Mesangial cell (primary cell): ENCODE measurements around a stretch of chr14.

DNA sequence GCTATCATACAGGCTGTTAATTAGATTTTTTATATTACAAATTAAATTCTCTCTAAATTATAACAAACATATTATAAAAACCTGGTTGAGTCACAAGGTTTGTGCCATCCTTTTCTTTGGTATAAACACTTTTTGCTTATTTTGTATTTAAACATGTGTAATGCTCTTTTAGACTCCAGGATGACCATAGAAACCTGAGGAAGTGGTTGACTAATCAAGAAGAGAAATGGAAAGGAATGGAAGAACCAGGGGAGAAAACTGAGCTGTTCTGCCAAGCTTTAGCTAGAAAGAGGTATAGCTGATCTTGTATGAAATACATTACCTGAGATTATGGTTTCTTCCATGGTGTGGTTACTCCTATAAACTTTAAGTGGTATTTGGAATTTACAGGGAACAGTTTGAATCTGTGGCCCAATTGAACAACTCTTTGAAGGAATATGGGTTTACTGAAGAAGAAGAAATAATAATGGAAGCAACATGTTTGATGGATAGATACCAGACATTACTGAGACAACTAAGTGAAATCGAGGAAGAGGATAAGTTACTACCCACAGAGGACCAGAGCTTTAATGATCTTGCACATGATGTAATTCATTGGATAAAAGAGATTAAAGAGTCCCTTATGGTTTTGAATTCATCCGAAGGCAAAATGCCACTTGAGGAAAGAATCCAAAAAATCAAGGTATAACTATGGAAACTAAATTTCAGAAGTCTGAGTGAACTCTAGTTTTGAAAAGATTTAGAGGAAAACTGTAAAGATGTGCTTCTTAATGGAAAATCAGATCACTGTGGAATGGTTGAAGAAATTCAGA is 172.1 kb downstream of the SYNE2 start:
- RAMPAGE, long total RNA = no peak

DNA sequence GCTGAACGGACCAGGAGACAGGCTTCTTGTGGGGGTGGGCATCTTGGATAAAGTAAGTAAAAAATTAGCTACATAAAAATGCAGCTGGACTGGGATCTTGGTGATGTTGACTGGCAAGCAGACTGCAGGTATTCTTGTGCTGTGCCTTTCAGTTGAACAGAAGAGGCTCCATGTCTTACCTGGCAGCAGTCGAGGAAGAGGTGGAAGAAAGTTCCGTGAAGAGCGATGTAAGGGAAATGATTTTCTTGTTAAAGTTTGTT is 195.6 kb downstream of the ESR2 start:
- RAMPAGE, long total RNA = no peak

GRCh38 chr14:64109584-64110228 is 184.5 kb downstream of the ESR2 start:
- RAMPAGE, long total RNA = no peak

- RAMPAGE, long total RNA = no peak
These were observed 181.1 kb downstream of the ESR2 start for GRCh38 chr14:64112673-64113948.

DNA sequence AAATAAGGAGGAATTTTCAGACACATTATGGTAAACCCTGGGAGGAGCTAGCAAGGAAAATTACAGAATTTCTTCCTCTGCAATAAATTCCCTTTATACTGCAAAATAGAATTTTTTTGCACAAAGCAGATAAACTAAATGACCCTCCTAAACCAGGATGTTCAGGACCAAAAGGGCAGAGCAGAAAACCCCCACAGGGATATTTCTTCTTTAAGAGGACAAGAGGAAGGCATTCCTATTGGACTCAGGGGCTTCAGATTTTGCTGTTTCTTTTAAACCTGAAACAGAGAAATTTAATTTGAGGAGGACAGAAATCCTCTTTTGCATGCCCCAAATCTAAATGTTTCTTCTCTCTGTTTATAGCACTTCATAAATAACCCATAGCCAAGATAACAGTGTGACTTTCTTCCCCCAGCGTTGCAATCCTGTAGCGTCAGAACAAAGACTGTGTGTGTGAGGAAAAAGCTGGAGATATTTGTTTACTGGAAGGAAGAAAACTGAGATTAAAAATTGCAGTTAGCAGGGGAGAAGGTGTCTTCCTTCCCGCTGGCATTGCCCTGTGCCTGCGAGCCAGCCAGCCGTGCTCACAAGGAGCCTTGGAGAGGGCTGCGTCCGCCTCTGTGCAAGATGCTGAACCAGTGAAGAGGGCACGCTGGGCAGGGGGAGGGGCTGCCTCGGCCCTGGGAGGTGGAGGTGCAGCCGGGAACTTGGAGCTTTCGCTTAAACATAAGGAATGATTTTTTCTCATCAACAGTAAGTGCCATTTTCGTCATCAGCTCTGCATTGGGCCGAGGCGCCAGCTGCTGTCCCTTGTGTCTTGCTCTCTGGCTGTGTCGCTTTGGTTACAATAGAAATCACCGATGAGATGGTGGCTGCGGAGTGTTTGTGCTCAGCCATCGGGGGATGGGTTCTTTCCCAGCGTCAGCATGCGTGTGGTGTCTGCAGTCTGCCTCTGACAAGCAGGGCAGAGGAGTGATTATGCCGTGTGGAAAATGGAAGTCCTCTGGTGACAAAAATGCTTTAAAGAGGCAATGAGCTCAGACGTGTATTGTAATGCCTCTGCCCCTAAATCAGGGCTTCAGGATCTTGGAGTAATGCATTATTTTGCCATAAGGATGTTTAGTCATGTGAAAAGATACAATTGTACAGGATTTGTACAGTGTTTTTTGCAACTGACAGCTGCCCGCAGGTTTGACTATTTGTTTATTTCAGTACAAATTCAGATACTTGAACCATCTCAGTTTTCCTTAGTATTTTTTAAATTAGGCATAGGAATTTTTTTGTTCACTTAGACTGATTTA is 97.4 kb downstream of the ESR2 start:
- RAMPAGE, long total RNA = no peak

GRCh38 chr14:64215990-64216700 is 78.0 kb downstream of the ESR2 start:
- RAMPAGE, long total RNA = no peak

GRCh38 chr14:64228590-64228838 is 65.7 kb downstream of the ESR2 start:
- RAMPAGE, long total RNA = no peak

DNA sequence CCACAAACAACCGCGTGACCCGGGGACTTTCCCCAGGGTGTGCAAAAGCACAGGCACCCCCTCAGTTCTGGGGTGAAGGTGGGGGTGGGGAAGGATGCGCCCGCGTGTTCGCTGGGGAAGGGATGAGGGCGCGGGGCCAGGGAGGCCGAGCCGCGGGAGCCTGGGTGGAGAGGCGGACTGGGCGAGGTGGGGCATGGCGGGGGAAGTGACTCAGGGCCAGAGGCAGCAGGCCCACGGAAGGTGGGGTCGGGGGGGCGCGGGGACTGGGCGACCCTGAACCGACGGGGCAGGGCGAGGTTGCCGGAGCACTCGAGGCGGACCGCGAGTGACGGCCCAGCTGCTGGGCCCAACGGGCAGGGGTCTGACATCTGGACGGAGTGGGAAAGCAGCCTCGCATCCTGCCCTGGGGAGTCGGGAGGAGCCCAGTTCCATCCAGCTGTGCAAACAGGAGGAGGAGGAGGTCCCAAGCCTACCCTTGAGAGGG is 418 bp upstream of the ZBTB25 start:
- RAMPAGE, long total RNA = no peak

DNA sequence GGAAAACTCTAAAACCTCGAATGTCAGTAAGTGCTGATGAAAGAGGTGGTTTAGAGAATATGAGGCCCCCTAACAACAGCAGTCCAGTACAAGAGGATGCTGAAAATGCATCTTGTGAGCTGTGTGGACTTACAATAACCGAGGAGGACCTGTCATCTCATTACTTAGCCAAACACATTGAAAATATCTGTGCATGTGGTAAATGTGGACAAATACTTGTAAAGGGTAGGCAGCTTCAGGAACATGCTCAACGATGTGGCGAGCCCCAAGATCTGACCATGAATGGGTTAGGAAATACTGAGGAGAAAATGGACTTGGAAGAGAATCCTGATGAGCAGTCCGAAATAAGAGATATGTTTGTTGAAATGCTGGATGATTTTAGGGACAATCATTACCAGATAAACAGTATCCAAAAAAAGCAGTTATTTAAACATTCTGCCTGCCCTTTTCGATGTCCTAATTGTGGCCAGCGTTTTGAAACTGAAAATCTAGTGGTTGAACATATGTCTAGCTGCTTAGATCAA is 17.8 kb upstream of the HSPA2 start:
- RAMPAGE, long total RNA = no peak

DNA sequence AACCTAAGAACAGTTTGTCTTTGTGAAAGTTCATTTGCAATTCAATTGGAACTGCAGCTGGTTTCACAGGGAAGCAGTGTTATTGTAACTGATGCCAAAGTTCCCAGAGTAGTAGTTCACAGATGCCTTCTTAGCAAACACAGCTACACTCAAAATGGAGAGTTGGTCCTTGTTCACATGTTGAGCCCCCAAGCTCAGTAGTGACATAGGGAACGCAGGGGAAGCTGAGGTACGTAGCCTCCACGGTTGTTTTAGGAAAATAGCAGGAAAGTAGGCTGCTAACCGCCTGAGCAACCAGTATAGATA is 23.4 kb downstream of the PPP1R36 start:
- RAMPAGE, long total RNA = no peak

DNA sequence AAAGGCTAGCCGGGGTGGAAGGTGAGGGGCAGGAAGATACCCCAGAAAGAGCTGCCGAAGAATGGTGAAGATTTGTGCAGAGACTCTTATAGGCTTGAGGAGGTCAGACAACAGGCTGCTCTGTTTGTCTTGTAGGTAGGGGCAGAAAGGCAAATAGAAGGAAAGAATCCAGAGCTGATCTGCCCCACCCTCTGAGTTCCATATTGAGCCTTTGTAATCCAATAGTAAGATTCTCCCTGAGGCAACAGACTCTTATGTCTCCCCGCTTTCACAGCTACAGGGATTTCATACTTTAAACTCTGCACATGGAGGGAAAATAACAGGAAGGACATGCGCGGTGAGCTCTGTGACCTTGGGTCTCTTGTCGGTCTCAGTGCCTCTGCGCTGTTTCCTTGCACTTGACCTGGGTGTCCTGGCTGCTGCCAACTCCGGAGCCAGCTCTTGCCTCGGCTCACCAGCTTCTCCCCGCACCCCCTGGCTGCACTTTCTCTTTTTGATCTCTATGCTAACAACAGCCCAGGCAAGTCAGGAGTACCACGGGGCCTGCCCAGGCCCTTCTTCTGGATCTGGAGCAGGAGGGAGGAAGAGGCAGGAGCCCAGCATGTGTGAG is 75.7 kb downstream of the PPP1R36 start:
- RAMPAGE, long total RNA = no peak

- RAMPAGE, long total RNA = no peak
These were observed 5.2 kb upstream of the PLEKHG3 start for GRCh38 chr14:64698942-64699576.

DNA sequence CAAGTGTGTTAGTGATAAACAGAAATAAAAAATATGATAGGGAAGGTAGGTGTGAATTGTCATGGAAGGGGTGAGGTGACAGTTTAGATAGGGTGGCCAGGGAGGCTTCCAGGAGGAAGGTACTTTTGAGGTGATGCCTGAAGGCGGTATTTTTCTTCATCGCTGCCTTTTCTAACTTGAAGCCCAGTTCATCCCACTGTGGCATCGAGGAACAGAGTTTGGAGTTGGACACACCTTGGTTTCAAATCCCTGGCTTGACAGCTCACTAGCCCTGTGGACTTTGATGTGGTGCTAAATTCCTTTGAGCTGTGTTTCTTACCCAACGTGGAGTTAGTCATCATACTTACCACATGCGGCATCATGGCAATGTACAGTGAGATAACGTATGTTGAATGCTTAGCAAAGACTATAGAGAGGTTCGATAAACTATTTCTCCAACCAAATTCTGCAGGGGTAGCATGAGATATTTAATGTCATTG is 3.4 kb downstream of the PLEKHG3 start:
- RAMPAGE, long total RNA = no peak

GRCh38 chr14:64723982-64724801 is 20.0 kb downstream of the PLEKHG3 start:
- RAMPAGE, long total RNA = no peak

- RAMPAGE, long total RNA = no peak
These were observed 59.4 kb downstream of the PLEKHG3 start for GRCh38 chr14:64763541-64764081.

DNA sequence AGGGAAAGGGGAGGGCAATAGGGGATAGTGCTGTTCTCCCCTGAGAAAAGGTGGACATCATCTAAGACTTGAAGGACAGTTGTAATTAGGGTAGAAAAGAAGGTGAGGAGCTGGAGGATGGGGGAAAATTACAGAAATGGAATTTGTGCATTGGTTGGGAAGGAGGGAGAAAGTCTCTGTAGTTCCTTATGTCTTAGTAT is 1.1 kb downstream of the CHURC1 start:
- RAMPAGE, long total RNA = no peak

DNA sequence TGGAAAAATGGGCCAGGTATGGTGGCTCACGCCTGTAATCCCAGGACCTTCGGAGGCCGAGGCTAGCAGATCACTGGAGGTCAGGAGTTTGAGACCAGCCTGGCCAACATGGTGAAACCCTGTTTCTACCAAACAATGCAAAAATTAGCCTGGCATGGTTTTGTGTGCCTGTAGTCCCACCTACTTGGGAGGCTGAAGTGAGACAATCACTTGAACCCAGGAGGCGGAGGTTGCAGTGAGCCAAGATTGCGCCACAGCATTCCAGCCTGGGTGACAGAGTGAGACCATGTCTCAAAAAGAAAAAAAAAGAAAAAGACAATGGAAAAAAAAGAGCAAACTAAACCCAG is 5.3 kb downstream of the CHURC1 start:
- RAMPAGE, long total RNA = no peak

DNA sequence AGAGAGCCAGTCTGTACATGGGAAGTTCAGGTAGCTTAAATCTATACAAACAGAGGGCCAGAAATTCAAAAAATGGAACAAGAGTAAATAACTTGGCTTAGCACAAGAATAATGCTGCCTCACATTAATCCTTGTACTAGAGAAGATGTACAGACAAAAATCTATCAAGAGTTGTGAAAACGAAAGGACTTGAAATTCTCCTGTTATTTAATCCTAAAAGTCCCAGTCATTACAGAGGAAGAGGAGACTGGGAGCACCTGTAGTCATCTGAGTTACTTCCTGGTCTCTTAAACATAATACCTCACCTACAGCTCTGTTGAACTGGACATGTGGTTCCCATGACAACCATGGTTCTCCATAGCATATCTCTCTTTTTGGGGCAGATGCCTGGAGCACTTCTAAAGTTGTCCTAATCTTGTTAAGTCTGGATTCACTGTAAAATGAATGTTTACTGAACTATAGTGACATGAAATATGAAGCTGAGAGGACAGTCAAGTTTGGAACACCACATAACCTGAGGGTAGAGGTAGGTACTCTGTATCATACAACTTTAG is 7.3 kb downstream of the MAX start:
- RAMPAGE, long total RNA = no peak

DNA sequence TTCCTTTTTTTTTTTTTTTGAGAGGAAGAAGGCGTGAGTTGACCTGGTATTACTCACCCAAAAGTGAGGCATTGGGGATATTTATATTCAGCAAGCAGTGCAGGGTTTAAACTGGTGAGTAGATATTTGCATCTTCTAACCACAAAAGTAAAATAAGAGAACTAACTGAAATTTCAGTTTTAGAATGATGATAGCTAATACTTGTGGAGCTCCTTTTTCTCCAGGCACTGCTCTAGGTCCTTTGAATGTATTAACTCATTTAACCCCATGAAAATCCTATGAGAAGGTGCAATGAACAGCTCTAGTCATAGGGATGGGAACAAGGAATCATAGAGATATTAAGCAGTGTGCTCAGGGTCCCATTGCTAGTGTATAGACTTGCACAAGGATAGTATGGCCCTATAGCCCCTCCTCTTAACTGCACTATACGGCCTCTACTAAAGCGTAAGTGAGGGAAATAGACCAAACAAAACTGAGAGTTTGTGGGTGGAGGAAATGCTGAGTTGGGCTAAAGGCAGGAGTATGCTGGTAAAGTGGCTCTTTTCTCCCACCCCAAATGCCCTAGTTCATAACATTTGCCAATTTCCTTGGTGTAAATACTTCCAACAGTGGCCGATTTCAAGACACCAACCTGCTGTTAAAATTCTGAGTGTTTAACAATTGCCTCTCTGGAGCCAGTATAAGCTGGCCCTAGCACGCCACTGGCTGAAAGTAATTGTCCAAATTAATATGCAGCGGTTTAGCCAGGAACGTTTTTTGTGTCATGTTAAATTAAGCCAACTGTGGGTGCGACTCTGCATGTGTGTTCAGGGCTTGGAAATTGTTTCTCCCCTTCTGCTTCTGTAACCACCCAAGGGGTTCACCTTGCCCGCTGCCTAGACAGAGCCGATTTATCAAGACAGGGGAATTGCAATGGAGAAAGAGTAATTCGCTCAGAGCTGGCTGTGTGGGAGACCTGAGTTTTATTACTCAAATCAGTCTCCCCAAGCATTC is 104.5 kb upstream of the MAX start:
- RAMPAGE, long total RNA = no peak

GRCh38 chr14:65237824-65238554 is 135.7 kb upstream of the MAX start:
- RAMPAGE, long total RNA = no peak